T-cell (primary cell): ENCODE measurements around a stretch of chr15.

- PRO-cap, 7 experiments = no peak in any of the 7 experiments
Observed at GRCh38 chr15:98667226-98667993, 19.1 kb downstream of the IGF1R start.

- PRO-cap, 7 experiments = no peak in any of the 7 experiments
Observed at GRCh38 chr15:98669421-98670127, 21.2 kb downstream of the IGF1R start.

- PRO-cap, 7 experiments = no peak in any of the 7 experiments
Observed at GRCh38 chr15:98787989-98788785, 139.8 kb downstream of the IGF1R start.

DNA sequence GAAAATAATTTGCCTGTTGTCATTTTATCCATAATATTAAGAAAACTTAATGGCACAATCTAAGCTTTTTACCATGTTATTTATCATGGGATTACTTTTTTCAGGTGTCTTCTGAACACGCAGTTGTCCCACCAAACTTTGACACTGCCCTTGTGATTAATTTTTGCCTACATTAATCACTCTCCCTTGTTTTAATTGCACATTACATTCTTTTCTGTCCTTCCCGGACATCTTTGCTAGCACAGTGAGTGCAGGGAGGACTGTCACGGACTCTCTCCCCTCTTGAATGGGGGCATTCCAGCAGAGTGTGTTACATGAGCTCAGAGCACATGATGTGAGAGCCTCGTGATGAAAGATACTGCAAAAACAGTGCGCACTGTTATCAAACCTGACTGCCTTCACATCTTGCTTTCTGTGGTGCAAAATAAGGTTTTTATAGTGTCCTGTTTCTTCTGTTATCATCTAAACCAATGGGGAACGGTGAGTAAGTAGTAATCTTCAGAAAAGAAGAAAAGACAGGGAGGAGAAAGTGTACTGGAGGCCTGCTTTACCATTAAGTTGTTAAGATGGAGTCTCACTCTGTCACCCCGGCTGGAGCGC lies 167.6 kb downstream of the PGPEP1L start:
- PRO-cap, 7 experiments = no peak in any of the 7 experiments

- PRO-cap, 7 experiments = no peak in any of the 7 experiments
Observed at GRCh38 chr15:98843026-98843488, 164.5 kb downstream of the PGPEP1L start.

GRCh38 chr15:98850749-98851563 lies 156.6 kb downstream of the PGPEP1L start:
- PRO-cap, 7 experiments = no peak in any of the 7 experiments

DNA sequence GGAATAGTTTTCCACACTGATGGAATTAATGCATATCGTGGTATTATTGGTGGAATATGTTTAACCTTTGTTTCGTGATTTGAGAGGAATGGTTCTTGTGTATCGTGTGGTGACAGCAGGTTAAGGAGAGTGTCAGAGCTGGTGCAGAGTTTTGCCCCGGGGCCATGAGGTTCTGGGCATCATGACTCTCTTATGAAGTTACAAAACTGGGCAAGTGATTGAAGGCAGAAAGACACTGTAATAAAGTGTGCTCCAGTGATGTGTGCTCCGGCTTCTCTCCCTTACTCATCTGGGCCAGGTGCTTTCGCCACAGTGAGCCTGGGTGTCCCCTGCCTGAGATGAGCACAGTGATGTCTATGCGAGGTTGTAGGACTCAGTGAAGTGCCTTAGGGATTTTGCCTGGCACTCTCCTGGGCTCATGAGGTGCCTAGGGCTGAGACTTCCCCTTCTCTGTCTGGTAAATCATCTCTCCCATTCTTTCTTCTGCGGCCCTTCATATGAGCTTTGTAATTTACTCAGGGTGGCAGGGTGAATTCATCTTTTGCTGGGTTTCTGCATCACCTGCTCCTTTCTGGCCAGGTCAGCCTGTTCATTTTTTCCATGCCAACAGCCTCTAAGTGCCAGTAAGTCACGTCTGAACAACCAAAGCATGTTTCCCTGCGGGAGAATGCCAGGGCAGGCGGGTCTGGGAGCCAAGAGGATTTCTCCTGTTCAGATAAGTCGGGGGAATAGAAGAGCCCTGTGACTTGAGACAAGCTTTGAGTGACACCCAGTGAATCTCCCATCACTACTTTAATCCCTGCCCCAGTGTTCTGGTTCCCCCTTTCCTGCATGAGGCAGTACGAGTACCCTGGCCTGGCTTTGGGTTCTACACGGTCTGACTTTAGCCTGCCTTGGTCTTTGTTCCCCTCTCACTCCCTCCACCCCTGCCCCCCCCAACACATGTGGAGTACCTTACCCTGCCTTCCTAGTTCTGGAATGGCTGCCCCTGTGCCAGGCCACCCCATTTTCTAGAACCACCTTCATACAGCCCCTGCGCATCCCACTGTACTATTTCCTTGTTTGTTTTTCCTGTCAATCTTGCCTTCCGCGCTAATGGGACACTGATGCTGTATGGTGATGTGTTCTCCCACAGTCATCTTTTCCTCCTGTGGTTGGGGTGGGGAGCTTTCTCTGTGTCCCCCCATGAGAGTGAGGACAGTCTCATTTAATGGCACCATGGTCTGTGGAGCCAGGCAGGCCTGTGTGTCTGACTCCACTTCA lies 153.1 kb downstream of the PGPEP1L start:
- PRO-cap, 7 experiments = no peak in any of the 7 experiments

DNA sequence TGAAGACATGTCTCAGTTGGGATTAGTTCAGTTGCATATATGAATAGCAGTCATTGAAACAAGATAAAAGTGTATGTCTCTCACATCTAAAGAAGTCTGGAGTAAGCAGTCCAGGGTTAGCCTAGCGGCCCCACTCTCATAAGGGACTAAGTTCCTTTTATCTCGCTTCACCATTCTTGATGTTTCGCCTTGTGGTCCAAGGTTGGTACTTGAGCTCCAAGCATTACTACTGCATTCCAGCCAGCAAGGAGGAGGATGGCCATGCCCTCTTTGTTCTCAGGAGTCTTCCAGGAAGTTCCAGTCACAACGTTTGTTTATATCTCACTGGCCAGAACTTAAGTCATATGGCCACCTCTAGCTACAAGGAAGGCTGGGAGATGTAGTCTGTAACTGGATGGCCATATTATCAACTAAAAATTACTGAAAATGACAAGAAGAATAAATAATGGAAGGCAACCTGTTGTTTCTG lies 118.8 kb downstream of the PGPEP1L start:
- PRO-cap, 7 experiments = no peak in any of the 7 experiments

DNA sequence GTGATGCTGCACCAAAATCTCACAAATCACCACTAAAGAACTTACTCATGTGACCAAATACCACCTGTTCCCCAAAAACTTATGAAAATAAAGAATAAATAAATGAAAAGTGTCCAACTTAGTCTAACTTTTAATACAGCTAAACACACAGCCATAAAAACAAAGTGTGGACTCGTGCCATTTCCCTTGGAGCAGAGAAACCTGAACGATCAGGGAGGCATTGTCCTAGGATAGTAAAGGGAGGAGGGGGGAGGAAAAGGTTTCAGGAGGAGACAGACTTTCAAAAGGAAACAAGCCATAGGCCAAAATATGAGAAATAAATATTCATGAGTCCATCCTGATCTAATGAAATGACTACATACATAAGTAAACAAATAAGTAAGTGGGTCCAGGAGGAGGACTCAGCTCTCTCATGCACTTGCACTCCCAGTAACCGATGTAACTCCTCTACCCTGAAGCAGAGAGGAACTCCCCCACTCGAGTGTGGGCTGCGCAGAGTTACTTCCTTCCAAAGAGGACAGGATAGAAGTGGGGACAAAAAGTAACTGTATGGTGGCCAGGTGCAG lies 27.4 kb downstream of the PGPEP1L start:
- PRO-cap, 7 experiments = no peak in any of the 7 experiments

DNA sequence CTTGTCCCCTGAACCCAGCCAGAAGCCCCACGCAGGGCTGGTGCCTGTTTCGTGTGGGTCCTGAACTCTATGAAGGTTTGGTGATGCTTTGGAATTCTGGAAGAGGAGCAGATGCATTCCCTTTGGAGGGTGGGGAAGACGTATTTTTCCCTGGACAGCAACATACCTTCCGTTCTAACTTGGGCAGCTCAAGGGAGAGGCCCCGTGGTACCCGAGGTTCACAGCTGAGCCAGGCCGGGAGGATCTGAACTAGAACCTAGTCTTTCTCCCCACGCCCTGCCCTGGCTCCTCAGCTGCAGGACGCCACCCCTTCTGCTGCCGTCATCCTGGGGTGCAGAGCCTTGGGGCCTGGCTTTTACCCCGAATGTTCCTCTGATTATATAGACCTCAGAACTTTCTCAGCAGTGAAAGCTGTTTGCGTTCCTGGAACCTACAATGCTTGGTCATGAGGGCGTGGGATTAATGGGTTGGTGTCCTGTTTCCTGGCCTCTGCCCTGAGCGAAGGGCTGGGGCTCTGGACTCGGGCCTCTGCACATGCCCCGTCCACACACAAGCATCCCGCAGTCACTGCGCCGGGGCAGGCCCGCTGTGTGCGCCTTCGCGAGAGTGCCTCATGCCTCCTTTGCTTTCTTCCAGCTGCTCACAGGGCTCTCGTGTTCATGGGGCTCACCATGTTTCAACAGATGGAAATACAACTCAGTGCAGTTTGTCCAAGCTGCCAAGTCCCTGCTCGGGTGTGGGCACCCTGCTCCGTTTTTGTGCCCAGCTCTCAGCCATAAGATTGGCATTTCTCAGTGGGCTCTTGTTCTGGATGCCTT lies 20.2 kb downstream of the SYNM start:
- PRO-cap, 7 experiments = no peak in any of the 7 experiments

DNA sequence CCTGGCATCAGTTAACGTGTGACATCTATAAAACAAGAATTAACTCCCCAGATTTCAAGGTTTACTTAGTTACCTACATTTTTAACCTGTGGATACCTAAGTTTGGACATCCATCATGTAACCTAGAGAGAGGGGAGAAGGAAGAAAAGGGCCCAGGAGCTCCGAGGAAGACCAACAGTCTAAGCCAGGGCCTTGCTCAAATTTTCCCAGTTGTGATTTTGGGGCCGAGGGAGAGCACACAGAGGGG lies 22.8 kb downstream of the SYNM start:
- PRO-cap, 7 experiments = no peak in any of the 7 experiments

DNA sequence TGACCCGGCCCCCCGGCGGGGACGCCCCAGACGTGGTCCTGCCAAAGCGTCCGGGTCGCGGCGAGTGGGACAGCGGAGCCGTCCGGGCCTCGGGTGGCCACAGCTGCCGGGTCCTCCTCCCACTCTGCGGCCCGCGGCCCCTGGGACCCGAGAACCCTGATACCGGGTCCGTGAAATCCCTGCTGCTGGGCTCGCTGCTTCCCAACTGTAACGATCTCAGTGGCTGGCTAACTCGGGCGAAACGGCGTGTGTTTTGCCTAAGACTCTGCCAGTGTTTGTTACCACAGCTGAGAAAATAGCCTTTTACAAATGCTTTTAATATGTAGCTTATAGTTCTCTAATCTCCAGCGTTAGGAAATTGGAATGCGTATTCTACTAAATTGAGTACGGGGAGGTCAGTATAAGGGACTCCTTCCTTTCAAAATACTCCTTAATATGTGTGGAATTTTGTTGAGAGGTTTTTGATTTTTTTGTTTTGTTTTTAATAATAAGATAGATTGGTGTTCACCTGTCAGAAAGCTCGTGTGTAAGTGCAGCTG lies 379 bp downstream of the LRRC28 start:
- PRO-cap, 7 experiments = no peak in any of the 7 experiments

- PRO-cap, 7 experiments = no peak in any of the 7 experiments
Observed at GRCh38 chr15:99546713-99547144, 19.1 kb upstream of the MEF2A start.

DNA sequence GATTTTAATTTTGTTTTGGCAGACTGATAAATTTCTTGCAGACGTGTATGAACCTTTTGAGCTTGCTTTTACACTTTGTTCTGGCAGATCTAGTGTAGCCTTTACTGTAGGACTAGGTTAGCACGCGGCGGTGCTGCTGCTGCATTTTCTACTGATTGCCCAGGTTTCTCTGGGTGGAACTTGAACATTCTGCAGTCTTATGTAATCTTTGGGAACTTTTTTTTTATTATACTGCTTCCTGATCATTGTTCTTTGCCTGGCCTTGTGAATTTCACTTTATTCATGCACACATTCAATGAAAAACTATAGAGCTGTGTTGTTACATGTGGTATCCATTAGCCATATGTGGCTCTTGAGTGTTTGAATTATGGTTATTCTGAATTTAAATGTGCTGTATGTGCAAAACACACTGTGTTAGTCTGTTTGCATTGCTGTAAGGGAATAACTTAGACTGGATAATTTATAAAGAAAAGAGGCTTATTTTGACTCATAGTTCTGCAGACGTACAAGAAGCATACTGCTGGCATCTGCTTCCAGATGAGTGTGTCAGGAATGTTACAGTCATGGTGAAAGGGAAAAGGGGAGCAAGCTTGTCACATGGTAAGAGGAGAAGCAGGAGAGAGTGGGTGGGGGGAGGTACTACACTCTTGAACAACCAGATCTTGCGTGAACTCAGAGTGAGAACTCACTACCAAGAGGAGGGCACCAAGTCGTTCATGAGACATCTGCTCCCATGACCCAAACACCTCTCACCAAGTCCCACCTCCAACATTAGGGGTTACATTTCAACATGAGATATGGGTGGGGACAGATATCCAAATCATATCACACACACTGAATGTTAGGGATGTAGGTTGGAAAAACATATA lies 26.5 kb downstream of the MEF2A start:
- PRO-cap, 7 experiments = no peak in any of the 7 experiments

DNA sequence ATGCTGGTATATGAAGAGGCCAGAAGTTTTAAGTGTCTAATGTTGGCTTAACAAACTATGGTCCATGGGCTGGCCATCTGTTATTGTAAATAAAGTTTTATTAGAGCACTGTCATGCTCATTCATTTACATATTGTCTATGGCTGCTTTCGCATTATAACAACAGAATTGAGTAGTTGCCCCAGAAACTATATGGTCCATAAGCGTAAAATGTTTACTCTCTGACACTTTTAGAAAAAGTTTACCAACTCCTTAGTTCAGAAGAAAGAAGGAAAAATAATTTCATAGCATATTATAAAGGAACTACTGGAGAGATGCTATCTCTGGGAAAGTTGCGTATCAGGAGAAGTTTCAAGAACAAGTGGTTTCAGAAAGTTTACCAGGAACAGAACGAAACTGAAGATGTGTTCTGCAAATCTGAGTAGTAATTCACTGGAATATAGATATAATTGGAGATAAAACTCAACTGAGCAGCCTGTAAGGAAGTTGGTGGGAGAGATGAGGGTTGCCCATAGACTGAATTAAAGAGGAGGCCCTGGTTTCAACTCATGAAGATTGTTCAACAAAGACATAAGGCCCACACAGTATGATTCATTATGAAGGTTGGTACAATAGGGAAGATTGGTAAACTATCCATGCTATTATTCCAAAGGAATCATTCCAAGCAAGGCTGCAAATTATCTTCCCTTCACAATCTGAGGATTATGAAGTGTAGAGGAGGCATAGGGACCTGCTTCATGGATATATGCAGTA lies 68.1 kb downstream of the MEF2A start:
- PRO-cap, 7 experiments = no peak in any of the 7 experiments

DNA sequence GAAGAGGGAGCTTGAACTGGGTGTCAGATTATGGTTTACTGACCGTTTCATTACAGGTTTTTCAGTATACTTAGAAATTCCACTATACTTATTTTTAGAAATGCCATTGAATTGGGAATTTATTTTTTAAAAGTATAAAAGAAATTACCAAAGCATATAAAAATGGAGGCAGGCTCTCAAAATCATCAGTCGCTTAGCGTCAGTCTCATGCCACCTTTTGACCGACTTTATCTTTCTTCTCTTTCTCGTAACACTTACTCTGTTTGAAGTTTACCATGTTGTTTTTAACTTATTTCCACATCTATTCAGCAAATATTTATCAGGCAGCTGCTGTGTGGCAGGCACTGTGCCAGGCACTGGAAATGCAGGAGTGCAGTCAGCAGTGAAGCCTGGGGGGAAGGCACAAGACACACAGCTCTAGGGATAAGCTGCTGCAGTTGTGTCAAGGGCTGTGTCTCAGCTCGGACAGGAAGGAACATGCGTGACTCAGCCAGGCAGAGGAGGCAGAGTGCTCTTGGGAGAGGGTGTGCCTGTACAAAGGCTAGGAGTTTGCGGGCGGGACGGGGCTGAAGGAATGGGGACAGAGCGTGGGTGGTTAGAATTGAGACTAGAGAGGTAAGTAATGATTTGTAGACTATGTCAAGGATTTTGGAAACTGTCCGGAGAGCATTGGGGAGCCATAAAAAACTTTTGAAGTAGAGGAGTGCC lies 24.8 kb downstream of the LYSMD4 start:
- PRO-cap, 7 experiments = no peak in any of the 7 experiments

- PRO-cap, 7 experiments = peak in 5 of 7 experiments; most common minus-strand start chr15:99926353 (in 3)
Observed at GRCh38 chr15:99926059-99926491, 192.8 kb upstream of the LYSMD4 start.

GRCh38 chr15:99928425-99928945 lies 195.2 kb upstream of the LYSMD4 start:
- PRO-cap, 7 experiments = peak in 2 of 7 experiments; most common plus-strand start chr15:99928497 (in 1)

- PRO-cap, 7 experiments = no peak in any of the 7 experiments
Observed at GRCh38 chr15:100114020-100114455, 227.7 kb downstream of the ADAMTS17 start.

DNA sequence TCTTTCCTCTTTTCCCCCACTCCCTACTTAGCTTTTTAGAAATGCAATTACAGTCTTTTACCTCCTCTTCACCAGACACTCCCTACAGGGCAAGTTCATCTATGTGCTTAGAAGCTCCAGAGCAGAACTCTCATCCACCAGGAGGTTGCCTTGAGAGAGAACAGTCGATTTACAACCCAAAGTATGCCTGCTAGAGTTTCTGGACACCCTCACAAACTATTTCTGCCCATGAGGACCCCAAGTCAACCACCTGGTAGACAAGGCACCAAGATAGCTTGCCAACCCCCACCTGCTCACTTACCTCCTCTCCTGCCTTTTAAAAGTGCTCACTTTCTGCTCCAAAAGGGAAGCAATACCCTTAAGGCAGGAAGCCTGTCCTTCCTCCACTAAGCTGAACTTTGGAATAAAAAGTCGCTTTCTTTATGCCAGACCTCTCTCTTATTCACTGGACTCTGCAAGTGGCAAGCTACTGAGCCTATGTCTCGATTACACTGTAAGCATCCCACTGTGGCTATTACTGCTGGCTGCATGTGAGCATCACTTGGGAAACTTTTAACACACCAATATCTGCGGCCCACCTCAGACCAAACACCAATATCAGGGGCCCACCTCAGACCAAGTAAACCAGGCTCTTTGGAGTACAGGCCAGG lies 168.4 kb downstream of the ADAMTS17 start:
- PRO-cap, 7 experiments = no peak in any of the 7 experiments